Kidney epithelial cell (primary cell): ENCODE data around the genes GPRASP2, BEX1, NXF3, TCEAL5, TCEAL1, PLP1 and H2BW2.

DNA sequence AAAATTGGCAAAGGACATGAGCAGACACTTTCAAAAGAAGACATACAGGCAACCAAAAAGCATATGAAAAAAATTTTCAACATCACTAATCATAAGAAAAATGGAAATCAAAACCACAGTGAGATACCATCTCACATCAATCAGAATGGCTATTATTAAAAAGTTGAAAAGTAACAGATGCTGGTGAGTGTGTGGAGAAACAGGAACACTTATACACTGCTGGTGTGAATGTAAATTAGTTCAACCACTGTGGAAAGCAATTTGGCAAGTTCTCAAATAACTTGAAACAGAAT lies 4.5 kb upstream of the TCEAL2 start:
- RAMPAGE, long total RNA: no peak

- RAMPAGE, long total RNA: no peak
- RRBS: no CpG with 5 or more reads among the region's 6 CpGs
Measured at GRCh38 chrX:102339538-102339804, 92.5 kb downstream of the NXF2 start.

DNA sequence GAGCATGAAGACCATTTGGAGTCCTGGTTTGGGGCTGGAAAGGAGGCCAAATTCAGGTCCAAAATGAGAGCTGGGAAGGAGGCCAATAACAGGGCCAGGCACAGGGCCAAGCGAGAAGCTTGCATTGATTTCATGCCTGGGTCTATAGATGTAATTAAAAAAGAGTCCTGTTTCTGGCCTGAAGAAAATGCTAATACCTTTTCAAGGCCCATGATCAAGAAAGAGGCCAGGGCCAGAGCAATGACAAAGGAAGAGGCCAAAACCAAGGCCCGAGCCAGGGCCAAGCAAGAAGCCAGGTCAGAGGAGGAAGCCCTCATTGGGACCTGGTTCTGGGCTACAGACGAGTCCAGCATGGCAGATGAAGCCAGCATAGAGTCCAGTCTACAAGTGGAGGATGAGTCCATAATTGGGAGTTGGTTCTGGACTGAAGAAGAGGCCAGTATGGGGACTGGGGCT lies 3.6 kb downstream of the GPRASP1 start:
- RAMPAGE, long total RNA: no peak
- RRBS: no CpG with 5 or more reads among the region's 3 CpGs

DNA sequence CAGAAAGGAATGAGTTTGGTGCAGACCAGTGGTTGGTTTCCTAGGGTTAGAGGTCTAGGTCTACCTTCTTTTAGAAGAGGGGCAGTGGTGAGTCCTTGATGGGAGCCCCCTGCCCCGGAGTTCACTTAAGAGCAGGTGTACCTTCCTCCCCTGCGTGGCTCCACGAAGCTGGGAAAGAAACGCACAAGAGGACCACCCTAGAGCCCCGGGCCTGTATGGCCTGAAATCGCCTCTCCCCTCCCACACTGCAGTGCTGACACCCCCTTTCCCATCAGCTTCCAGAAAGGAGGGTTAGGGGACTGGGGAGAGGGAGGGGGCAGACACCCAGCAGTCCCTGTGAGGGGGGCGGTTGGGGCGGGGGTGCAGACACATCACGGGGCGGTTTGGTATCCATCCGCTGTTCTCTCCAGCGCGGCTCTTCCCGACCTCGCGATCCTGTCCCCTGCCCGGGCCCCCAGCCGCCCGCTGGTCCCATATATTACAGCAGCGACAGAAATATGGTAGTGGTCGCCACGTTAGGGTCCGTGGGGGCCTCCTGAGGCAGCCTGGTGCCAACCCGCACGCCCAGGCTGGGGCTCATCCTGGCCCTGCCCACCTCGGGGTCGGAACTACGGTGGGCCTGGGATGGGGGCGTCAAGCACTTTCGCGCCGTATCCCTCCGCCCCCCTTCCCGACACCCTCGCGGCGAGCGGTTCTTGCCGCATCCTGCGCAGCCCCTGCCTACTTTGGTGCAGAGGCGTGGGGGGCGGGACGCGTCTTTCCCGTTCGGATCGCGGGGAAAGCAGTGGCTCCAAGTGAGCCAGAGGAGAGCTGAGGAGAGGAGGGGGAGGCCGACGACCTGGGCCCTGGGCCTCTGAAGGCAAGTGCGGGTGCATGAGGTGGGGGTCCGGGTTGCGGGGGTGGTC lies at the start of gene GPRASP2:
GPRASP2 (plus strand) TSS at position 755 of the 905 bp plus-strand sequence.
- RAMPAGE, long total RNA: no peak
- RRBS: 40% methylated on average over 2 of the region's 53 CpGs

GRCh38 chrX:102745585-102746845 lies 25.5 kb downstream of the GPRASP3 start:
- RAMPAGE, long total RNA: no peak
- RRBS: 31% methylated on average over 22 of the region's 84 CpGs

- RAMPAGE, long total RNA: no peak
- RRBS: 12% methylated on average over 7 of the region's 70 CpGs
Measured at GRCh38 chrX:103063451-103064632, at the start of gene BEX1. Gene BEX1 (minus strand): TSS chrX:103064171.

DNA sequence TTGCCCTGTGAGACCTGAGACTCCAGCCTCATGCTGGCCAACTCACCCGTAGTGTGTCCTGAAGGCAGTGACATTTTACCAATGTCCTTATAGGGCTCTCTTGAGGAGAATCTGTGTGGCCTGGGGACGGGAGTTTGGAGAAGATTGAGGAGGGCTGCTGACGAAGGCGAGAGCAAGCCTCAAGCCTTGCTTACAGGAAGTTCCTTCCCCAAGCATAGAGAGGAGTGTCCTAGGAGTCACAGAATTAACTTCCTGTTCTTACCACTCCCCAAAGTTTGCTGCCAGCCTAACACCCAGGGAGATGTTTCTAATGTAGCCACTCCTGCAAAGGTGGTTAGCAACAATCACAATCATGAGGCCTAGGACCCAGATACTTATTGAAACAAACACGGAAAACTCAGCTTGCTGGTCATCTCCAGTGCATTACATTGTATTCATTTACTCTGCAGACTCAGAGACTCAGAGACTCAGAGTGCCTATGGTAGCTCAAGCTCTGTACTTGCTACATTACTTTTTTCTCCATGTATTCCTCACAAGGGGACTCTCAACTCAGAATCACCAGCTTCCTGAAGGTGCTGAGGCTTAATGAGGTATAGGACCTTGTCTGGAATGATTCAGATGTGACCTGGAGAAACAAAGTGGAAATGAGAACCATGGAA lies at the start of gene NXF3:
NXF3 (minus strand) TSS at position 194 of the 659 bp plus-strand sequence.
- RAMPAGE, long total RNA: no peak
- RRBS: no CpG with 5 or more reads among the region's 5 CpGs

DNA sequence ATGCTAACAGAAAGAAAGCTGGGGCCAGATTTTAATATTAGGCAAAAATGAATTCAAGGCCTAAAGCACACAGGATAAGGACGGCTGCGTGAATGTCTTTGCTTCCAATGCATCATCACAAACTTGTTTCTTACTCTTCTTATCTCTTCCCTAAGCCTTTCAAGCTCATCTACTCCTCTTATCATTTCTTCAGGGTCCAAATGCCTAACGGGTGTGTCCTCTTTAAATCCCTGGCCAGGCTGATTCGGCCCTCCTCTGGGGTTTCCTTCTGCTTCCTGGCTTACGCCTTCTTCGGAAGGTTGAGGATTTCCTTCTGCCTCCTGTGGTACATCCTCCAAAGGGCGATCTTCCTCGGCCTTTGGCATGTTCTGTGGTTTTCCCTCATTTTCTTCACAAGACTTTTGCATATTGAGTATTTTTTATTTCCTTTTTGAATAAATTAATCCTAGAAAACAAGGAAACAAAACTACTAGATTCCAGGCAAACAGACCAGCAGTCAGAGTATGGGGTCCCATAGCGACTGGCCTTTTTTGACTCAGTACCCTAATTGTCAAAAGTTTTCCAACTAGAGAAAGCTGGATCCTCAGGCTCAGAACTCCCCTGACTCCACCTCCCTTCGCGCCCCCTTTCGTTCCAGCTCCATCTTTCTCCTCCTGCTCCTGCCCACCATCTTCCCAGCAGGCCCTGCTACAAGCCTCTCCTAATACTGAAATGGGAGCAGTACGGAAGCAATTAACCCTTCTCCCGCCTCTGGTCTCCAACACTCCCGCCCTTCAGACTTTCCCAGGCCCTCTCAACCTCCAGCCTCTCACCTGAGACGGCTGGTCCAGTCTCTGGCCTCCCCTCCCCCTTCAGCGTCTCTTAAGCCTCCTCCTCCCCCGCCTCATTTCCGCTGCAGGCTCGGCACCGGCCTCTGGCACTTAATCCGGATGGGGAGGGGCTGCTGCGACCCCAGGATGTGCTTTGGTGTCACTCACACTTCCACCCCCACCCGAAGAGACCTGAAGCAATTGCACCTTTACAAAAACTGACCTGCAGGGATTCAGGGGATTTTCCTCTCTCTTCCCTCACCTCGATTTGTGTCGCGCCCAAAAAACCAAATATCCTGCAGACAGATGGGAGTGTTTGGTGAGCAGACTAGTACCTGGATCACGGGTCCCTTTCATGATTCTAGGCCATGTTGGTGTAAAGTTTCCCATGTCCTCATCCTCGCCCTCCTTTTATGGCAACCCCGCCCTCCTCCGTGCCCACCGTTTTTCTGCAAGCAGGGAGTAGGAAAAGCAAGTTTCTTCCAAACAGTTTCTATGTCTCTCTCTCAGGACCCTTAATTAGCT lies 915 bp downstream of the TCEAL8 start:
- RAMPAGE, long total RNA: no peak
- RRBS: no CpG with 5 or more reads among the region's 32 CpGs

DNA sequence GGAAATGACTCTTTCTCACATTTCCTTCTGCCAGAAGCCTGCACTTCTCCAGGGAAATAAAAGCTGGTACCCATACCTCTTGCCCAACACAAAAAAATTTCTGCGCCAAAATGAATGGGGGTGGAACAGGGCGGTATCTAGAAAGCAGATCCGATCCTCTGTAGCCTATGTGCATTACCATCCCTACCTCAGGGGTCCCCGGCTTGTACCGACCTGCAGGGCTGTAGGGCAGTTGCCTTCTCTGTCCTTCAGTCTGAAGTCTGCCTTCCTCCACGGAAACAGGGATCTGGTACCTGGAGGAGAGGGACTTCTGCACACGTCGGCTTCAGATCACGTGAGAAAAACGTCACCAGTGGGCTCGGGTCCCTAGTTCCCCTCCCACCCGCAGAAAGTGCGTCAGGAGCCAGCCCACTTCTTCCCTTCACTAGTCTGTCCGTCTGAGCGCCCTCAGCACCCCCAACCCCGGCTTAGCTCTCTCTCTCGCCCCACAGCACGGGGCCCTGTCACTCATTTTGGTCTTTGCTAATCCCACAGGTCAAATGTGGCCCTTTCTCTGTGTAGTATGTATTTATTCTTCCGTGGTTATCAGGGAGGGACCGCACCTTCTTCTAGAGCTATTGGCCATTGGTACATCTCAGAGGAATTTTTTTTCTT lies at the start of gene TCEAL5:
TCEAL5 (minus strand) TSS at position 291 of the 654 bp plus-strand sequence.
- RAMPAGE, long total RNA: no peak
- RRBS: no CpG with 5 or more reads among the region's 20 CpGs

DNA sequence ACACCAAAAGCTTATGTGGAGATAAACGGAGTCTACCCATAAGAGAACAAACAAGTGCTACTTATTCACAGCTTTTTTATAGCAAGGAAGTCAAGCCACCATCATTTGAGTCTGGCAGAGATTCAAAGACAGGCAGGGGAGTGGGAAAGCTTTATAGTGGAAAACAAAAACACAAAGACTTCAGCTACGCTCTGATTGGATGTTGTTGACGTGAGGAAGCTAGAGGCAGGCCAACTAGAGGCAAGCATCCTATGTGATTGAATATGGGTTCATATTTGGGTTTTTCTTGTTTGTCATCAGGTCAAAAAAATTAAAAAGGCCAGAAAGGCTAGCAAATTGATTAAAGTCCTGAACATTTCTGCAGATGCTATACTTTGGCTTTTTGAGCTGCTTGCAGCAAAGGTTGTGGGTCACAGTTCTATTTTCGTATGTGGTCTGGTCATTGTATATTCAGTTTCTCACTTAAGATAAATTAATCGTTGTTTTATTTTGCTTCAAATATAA lies 668 bp upstream of the TCEAL4 start:
- RAMPAGE, long total RNA: no peak
- RRBS: no CpG with 5 or more reads among the region's 5 CpGs

- RAMPAGE, long total RNA: no peak
- RRBS: no CpG with 5 or more reads among the region's 15 CpGs
Measured at GRCh38 chrX:103586013-103586286, 635 bp downstream of the TCEAL4 start.

- RAMPAGE, long total RNA: no peak
Measured at GRCh38 chrX:103626822-103627303, 1.9 kb upstream of the TCEAL1 start.

DNA sequence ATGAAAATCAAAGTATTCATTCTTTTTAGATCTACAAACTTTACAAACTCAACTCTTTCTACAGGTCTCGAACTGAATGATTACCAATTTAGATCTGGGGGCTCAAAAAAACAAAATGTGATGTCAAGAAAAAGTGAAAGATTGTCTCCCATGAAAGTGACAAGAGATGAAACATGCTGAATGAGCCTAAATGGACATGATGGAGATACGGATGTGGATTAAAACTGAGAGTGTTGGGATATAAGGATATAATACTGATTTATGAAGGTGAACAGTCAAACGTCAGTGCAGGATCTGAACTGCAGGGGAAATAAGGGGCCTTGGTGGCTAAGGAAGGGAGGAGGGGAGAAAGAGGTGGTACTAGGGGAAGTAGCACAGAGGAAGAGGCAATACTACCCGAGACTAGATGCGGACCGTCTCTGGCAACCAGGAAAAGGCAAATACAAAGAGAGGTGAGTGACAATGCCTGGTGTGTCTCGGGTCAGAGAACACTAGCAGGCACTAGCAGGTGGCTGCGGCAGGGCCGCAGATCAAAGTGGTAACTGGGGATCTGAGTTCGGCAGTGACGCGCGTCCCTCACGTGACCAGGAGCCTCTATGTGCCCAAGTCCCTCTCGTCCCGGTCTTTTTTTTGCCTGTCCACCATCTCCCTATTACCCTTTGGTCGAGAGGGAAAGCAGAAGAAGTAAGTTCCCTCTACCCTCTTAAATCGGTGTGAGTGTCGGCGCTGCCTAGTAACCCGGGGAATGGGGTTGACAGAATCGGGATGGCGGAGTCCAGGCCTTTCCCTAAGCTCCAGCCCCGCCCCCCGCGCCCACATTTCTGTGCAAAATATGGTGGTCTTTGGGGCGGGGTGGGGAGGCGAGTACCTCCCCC lies at the start of gene TCEAL1:
TCEAL1 (plus strand) TSS at position 634 of the 875 bp plus-strand sequence.
- RAMPAGE, long total RNA: no peak
- RRBS: no CpG with 5 or more reads among the region's 28 CpGs

DNA sequence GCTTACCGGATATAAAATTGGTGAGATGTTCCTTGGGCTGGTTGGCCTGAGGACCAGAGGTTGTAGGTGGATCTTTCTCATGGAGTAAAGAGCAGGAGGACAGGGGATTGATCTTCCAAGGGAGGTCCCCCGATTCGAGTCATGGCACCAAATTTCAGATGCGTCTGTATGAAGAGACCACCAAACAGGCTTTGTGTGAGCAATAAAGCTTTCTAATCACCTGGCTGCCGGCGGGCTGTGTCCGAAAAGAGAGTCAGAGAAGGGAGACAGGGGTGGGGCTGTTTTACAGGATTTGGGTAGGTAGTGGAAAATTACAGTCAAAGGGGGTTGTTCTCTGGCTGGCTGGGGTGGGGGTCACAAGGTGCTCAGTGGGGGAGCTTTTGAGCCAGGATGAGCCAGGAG lies 9.9 kb upstream of the PLP1 start:
- RAMPAGE, long total RNA: no peak
- RRBS: no CpG with 5 or more reads among the region's 7 CpGs

DNA sequence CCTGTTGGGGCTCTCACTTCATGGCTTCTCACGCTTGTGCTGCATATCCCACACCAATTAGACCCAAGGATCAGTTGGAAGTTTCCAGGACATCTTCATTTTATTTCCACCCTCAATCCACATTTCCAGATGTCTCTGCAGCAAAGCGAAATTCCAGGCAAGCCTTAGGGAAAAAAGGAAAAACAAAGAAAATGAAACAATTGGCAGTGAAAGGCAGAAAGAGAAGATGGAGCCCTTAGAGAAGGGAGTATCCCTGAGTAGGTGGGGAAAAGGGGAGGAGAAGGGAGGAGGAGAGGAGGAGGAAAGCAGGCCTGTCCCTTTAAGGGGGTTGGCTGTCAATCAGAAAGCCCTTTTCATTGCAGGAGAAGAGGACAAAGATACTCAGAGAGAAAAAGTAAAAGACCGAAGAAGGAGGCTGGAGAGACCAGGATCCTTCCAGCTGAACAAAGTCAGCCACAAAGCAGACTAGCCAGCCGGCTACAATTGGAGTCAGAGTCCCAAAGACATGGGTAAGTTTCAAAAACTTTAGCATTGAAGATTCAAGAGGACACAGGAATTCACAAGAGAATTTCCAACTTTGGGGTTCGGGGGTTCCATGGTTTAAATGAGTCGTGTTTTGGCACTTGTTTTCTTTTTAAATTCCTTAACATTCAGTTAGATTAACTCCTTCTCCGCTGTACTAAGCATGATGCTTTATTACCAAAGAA lies at the start of gene PLP1:
PLP1 (plus strand) TSS at position 350 of the 707 bp plus-strand sequence.
- RAMPAGE, long total RNA: no peak
- RRBS: no CpG with 5 or more reads among the region's 7 CpGs

- RAMPAGE, long total RNA: no peak
- RRBS: no CpG with 5 or more reads among the region's 4 CpGs
Measured at GRCh38 chrX:103818850-103819310, 13.2 kb downstream of the RAB9B start.

GRCh38 chrX:104039806-104040047 lies at the start of gene H2BW2:
Gene H2BW2 (plus strand): TSS chrX:104039956.
- RAMPAGE, long total RNA: no peak
- RRBS: no CpG with 5 or more reads among the region's 9 CpGs

GRCh38 chrX:104157240-104157573 lies 398 bp upstream of the SLC25A53 start:
- RAMPAGE, long total RNA: no peak
- RRBS: no CpG with 5 or more reads among the region's 5 CpGs

DNA sequence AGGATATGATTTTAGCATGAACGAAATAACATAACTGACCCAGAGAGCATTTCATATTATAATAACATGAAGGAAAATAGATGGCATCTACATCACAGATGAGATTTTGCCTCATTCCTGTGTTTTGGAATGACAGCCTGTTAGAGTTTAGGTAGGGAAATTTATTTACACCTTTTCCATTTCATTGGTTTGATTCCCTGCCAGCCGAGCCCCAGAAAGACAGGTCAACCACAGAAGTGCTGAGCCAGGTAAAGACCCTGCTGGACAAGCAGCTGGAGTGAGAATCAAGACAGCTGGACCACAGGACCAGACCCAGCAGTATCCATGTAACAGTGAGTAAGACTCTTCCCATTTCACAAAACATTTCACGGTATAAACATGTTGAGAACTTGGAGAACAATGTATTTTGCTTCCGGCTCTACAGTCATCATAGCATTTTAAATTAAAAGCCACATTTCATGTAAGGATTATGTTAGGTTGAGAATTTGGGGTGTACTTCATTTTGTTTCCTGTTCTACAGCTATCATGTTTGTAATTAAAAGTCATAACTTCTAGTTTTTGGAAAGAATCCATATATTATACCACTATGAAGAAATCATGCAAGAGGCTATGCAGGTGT lies 2.8 kb downstream of the PWWP3B start:
- RAMPAGE, long total RNA: no peak
- RRBS: no CpG with 5 or more reads among the region's 4 CpGs

DNA sequence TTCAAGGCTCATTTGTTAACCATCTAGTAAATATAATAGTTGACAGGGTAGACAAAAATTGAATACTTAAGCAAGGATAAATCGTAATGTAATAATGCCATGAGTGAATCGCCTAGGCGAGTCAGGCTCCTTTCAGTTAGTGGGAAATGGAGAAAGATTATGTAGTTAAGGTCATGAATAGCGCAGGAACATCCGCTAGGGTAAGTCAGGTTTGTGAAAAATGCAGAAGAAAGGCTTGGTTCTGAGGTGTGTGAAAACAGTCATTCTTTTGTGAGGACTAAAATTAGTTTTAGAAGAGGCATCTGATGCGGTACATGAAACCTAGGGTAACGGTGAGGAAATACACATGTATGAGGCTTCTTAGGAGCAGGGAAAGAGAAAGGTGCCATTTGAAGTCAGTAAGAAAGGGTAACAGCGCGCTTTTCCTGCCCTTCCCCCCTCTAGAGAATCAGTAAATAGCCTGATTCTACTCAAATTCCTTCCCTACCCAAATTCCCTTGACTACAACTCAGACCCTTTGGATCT lies 609 bp upstream of the RNF128 start:
- RAMPAGE, long total RNA: no peak
- RRBS: no CpG with 5 or more reads among the region's 9 CpGs